Neural progenitor cell (in vitro differentiated cells): ENCODE measurements around the genes SLCO1B3, CMAS and SOX5.

DNA sequence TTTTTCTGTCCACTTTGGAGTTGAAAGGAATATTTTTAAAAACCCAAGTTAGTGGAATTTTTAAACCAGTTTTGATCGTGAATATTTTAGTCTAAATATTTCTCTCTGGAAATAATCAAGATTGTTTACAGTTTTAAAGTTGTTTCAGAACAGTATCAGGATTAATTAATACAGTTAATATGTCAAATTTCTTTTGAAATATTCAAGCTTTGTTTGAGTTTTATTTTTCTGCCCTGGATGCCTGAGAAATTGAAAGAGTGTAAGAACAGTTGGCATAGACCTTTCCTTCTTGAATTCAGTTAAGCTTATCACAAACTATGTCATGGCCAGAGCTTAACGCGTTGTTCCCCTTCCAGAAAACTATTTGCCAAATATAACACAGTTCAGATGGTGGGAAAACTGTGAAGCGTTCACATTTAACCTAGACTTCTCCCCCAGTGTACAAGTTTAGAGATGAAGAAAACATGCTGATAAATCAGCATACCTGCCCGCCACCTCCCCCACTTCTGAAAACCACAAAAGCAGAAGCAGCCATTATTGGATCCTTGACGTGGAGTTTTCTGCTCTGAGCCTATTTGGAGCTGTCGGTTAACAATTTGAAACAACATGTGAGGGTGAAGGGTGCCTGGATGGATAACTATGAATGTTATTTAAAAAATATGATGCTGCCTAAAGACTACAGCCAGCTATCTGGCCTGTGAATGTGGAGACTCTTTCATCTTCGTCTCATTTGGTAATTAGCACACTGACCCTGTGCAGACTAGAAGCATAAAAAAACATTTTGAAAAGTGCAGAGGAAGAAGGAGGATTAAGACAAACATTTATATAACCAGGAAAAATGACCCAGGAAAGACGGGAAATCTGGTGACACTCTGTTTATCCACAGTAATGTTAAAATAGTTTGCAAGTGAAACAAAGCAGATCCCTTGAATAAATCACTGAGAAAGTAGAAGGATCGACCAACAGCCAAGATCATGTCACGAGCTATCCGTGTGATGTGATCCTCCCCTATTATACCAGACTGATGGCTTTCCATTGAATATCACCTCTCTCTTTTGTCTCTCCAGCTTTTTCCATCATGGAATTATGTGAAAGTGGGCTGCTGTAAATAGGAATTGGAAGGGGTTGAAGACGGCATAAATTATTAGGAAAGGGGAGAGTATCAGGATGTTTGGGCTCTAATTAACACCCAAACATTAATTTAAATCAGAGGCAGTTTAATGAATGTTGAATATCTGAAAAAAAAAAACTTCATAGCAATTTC lies 408.2 kb downstream of the AEBP2 start:
- RAMPAGE, long total RNA: no peak

DNA sequence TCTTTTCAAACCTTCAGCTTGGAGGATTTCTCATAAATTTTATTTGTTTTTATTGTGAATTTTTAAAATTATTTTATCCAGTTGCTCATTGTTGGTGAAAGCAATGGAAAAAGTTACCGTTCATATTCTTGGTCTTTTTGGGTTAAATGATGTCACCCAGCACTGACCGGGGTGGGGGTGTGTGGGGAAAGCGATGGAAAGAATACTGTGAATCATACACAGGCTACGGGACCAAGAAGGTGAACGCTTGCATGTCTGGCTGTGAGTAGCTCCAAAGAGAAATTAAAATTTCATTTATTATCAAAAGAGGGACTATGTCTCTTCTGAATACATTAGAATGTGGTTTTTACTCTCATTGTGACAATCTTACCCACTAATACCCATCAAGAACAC lies 430.1 kb downstream of the AEBP2 start:
- RAMPAGE, long total RNA: no peak

- RAMPAGE, long total RNA: no peak
These were observed 95.6 kb upstream of the PDE3A start for GRCh38 chr12:20272734-20273191.

GRCh38 chr12:20420006-20420983 lies 52.0 kb downstream of the PDE3A start:
- RAMPAGE, long total RNA: no peak

GRCh38 chr12:20601843-20602160 lies 93.3 kb upstream of the SLCO1C1 start:
- RAMPAGE, long total RNA: no peak

GRCh38 chr12:20810321-20810932 lies at the start of gene SLCO1B3:
TSS of gene SLCO1B3 (plus strand) at chr12:20810705.
- RAMPAGE, long total RNA: no peak

DNA sequence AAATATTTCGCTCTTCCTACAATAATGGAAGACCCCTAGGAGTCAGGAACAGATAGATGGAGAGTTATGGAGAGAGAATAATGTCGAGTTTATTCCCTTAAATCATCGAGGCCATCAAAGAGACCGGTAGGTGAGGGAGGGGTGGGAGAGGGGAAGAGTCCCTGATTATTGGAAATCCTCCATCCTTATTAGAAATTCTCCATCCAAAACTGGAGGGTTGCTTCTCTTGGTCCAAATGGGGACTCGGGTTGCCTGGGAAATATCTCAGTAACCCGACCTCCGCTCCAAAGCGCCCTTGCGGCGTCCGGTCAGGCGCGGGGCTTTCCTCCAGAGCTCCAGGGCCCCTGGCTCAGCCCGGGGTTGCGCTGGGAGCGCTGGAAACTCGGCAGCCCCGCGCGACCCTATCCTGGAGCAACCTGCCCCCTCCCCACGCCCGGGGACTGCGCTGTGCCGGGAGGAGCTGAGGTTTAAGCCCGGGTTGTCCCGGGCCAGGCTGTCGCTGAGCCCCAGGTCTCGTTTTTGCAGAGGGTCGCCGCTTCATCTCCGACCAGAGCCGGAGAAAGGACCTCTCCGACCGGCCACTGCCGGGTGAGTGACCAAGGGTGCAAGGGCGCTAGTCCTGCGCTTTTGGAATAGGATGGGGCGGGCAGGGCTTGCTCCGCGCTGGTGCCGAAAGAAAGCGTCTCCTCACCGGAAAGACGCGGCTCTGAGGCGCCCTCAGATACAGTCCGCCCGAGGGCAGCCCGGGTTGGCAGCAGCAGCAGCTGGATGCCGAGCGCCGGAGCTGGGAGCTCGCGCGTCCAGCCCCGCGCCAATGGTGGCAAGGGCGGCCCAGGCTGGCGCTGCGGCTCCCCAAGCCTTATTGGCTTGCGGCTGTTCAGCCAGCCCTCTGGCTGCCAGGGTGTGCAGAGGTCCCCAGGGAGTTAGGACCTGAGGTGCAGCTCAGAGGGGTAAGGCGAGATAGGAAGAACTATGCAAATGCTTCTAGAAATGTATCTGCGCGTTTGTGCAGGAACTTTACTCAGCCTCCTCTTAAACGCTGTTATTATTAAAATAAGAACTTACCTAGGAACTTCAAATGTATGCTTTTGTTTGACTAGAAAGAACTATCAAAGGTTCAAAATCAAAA lies 1.5 kb downstream of the SPX start:
- RAMPAGE, long total RNA: no peak

- RAMPAGE, long total RNA: no peak
These were observed 38.4 kb downstream of the GYS2 start for GRCh38 chr12:21566191-21566656.

- RAMPAGE, long total RNA: no peak
These were observed 8.5 kb downstream of the KCNJ8 start for GRCh38 chr12:21765900-21766422.

DNA sequence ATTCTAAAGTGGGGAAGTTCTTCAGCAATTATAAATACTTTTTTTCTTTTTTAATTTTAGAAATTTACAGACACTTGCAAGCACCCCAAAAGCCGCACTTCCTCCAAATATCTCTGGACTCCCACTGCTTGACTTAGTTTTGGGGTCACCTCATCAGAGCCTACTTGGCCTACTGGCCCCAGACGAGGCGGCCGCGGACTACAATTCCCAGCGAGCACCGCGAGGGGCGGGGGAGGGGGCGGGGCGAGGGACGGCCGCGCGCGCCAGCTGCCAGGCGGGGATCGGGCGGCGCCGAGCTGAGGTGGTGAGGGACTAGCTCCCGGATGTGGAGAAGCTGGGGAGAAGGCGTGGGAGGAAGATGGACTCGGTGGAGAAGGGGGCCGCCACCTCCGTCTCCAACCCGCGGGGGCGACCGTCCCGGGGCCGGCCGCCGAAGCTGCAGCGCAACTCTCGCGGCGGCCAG lies at the start of gene CMAS:
Gene CMAS, plus strand, starts transcription at position 273 of the 463 bp plus-strand sequence.
- RAMPAGE, long total RNA: no peak

DNA sequence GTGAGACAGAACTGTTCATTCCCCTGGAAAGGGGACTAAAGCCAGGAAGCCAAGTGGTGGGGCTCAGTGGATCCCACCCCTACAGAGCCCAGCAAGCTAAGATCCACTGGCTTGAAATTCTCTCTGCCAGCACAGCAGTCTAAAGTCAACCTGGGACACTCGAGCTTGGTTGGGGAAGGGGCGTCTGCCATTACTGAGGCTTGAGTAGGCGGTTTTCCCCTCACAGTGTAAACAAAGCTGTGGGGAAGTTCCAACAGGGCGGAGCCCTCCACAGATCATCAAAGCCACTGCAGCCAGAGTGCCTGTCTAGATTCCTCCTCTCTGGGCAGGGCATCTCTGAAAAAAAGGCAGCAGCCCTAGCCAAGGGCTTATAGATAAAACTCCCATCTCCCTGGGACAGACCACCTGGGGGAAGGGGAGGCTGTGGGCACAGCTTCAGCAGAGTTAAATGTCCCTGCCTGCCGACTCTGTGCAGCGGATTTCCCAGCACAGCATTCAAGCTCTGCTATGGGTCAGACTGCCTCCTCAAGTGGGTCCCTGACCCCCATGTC lies 100.7 kb downstream of the CMAS start:
- RAMPAGE, long total RNA: no peak

GRCh38 chr12:22321680-22322008 lies 12.9 kb downstream of the ST8SIA1 start:
- RAMPAGE, long total RNA: no peak

GRCh38 chr12:22624647-22624896 lies 399 bp upstream of the ETNK1 start:
- RAMPAGE, long total RNA: no peak

DNA sequence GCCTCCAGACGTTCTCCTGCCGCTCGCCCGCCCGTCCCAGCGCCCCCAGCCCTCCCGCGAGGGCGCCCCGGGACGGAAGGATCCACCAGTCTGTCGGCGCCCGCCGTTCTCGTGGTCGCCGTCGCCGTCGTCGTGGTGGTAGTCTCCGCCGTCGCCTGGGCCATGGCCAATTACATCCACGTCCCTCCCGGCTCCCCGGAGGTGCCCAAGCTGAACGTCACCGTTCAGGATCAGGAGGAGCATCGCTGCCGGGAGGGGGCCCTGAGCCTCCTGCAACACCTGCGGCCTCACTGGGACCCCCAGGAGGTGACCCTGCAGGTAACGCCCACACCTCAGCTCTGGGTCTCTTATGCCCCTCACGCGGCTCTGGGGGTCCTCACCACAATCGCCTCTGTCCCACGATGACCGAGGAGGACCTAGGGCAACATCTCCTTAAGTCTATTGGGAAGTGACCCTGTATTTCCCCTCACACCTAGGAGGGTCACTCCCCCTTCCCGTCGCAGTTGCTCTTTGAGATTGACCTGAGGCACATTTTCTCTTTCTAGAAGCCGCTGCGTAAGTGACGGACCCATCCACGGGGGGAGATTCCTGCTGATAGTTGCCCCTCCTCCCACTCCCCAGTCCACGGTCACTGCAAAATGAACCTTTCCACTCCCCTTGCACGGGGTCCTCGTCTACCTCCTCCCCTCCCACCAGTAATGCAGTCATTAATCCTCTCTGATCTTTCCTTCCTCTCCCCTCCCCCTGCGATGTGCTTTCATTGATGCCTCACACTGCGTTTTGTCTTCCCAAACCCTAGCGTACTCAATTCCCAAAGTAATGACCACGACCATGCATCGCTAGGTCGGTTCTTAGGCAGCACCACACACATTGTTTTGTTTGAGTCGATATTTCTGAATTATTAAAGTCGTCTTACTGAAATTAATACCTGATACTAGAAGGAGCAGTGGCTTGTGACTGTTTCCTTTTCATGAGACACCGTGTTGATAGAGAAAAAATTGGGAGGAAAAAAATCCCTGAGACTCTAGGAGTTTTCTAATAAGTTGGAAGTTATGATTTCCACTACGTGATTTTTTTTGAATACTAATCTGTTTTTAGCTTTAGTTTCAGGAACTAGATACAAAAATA lies 662 bp downstream of the ETNK1 start:
- RAMPAGE, long total RNA: no peak

DNA sequence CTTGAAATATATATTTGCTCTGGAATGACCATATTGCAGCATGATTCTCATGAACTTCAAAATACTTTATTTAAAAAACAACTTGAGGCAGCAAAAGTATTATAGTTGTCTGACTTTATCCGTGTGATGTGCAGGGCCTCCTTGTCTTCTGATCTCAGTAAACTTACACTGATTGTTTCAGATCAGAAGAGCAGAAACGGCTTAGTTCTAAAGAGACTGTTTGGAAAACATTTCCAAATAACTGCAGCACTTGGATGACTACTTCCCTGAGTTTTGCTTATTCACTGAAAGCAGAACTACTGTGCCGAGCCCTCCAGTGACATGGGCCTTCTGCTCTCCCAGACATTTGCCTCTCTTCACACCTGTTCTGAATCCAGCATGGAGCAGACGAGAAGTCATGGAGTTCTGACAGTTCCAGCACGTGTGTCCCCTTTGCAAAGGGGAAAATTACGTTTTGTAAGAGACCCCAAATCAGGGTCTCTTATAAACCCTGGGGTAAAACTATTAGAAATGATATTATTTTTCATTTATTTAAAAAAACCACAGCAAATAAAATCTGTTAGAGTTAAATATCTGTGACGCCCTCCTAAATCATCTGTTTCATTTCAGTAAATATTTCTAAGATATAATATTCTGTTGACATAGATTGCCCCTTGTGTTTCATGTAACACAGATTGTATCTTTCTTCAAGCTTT lies 31.4 kb downstream of the ETNK1 start:
- RAMPAGE, long total RNA: no peak

DNA sequence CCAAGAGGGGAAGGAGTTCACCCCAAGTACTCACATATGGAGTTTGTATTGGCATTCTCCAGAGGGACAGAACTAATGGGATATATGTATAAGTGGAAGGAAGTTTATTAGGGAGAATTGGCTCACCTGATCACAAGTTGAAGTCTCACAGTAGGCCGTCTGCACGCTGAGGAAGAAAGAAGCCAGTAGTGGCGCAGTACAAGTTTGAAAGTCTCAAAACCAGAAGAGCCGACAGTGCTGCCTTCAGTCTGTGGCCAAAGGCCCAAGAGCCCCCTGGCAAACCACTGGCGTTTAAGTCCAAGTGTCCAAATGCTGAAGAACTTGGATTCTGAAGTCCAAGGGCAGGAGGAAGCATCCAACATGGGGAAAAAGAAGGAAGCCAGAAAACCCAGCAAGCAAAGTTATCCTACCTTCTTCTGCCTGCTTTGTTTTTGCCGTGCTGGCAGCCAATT lies 54.0 kb downstream of the ETNK1 start:
- RAMPAGE, long total RNA: no peak

GRCh38 chr12:22743746-22744185 lies 118.8 kb downstream of the ETNK1 start:
- RAMPAGE, long total RNA: no peak

DNA sequence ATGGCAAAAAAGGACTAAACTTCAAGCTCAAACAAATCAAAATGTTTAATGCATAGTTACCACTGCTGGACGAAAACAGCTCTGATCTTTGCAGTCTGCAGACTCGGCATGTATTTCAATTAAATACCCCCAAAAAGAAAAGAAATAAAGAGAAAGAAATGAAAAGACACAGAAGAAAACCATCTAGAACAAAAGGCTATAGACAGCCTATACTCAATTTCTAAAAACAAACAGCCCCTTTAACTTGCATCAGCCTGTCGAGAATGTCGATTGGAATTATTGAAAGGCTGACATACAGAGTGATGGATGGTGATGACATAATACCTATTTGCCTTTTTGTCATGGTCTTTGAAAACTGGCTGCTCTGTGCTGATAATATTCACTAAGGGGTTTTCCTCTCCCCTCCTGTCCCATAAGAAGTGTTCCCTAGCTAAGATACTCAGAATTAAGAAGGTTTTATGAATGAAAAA lies 393.7 kb downstream of the SOX5 start:
- RAMPAGE, long total RNA: no peak

GRCh38 chr12:23949344-23950077 lies at the start of gene SOX5:
TSS of gene SOX5 (minus strand) at chr12:23949670.
- RAMPAGE, long total RNA: no peak

DNA sequence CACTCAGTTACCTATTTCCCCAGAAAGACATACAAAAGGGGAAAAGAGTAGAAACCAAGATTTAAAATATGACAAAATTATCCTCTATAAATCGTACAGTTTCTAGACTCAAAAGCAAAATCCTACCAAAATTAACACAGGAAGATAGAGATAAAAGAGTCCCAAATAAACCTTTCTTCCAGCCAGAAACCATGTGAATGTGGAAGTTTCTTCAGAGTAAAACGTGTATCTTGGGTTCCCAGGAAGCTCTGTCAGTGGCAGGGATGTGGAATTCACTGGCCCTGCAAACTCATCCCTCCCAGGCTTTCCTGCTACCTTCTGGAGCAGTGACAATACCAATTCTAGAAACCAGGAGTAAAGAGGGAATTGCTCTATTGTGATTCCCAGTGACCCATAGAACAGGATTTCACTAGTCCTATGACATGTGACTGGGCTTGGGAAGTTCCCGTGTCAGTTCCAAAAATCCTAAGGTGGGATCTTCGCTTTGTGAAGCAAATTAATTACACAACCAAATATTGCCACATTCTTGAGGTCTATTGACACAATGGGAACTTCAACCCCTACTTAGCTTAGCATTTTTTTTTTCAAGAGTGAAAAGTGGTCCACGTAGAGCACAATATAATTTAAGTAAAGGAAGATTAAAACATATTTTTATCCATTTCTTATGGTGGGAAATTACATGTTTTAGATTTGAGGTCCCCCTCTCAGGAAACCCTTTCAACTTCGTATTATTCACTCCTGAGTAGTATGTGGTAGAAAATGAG lies 88.7 kb upstream of the SOX5 start:
- RAMPAGE, long total RNA: no peak